H4 (cell line): ENCODE measurements around a stretch of chr11.

DNA sequence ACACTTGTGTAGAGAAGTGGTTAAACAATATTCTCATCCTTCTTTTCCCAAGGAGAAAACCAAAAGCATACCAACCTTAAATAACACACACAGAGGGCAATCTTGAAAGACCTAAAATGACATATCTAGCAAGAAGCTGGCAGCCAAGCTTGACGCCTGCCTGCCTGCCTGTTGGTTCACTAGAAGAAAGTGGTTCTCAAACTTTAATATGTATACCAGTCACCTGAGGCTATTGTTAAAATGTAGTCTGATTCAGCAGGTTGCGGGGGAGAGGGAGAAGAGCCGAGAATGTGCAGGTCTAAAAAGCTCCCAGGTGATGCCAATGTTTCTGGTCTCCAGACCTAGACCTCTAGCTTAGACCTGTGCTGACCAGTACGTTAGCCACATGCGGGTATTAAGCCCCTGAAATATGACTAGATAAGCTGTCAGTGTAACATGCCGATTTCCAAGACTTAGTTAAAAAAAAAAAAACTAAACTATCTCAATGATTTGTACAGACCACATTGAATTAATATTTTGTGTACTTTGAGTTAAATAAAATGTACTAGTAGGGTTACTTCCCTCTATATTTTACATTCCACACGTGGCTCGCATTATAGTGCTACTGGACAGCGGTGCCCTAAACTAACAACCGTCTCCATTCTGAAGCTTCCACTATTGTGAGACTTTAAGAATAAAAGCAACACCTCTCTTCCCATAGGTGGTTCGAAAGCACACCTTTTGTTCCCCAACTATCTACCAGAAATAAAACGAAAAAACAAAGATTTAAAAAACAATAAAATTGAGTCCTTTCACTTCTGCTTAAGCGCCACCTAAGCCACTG is 654 bp upstream of the TTC17 start:
- RAMPAGE, long total RNA = no peak

- RAMPAGE, long total RNA = no peak
Measured at GRCh38 chr11:43403424-43403860, 44.7 kb downstream of the TTC17 start.

GRCh38 chr11:43422376-43423578 is 64.1 kb downstream of the TTC17 start:
- RAMPAGE, long total RNA = no peak

- RAMPAGE, long total RNA = no peak
Measured at GRCh38 chr11:43462148-43462653, 103.5 kb downstream of the TTC17 start.

GRCh38 chr11:43546952-43547295 is 133.6 kb upstream of the HSD17B12 start:
- RAMPAGE, long total RNA = no peak

GRCh38 chr11:43770184-43770517 is 89.6 kb downstream of the HSD17B12 start:
- RAMPAGE, long total RNA = no peak

DNA sequence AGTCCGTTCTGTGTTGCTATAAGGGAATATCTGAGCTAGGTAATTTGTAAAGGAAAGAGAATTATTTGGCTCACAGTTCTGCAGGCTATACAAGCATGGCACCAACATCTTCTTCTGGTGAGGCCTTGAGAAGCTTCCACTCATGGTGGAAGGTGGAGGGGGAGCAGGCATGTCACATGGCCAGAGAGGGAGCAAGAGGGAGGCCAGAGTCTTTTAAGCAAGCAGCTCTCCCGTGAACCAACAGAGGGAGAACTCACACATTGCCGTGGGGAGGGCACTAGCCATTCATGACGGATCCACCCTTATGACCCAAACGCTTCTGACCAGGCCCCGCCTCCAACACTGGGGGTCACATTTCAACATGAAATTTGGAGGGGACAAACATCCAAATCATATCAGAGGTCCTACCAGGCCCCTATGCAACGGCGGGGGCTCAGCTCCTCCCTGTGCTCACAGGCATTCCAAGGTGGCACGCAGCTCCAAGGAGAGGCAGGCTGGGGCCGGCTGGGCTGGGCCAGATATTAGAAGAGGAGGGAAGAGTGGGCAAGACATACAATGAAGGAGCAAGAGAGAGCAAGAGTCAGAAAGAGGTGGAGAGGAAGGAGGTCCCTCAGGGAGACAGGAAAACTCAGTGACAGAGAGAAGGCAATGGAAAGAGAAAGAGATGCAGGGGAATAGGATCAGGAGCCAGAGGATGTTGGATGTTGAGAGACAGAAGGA is 4.7 kb downstream of the C11orf96 start:
- RAMPAGE, long total RNA = no peak

DNA sequence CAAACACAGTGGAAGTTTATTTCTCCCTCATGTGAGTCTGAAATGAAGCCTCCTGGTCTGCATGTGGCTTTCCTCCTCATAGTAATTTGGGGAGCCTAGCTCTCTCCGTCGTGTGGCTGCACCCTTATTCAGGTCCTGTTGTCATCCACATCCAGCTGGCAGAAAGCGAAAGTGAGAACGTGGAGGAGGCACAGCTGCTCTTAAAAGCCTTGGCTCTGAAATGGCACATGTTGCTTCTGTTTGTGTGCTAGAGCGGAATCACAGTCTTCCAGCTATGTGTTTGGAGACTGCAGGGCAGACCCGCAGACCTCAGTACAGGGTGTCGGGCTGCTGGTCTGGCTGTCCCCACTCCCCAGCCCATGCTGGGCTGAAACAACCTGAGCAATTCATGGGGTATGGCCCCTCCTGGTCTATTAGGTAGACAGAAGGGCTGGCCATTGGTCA is 50.4 kb downstream of the C11orf96 start:
- RAMPAGE, long total RNA = no peak

GRCh38 chr11:44188264-44188868 is 92.9 kb downstream of the EXT2 start:
- RAMPAGE, long total RNA = no peak

GRCh38 chr11:44245554-44246226 is 64.2 kb downstream of the ALX4 start:
- RAMPAGE, long total RNA = no peak

GRCh38 chr11:44301147-44301566 is 8.8 kb downstream of the ALX4 start:
- RAMPAGE, long total RNA = no peak

- RAMPAGE, long total RNA = no peak
Measured at GRCh38 chr11:44316843-44317311, 6.9 kb upstream of the ALX4 start.

GRCh38 chr11:44352113-44352510 is 42.2 kb upstream of the ALX4 start:
- RAMPAGE, long total RNA = no peak

- RAMPAGE, long total RNA = no peak
Measured at GRCh38 chr11:44559168-44559501, 6.3 kb upstream of the CD82 start.

DNA sequence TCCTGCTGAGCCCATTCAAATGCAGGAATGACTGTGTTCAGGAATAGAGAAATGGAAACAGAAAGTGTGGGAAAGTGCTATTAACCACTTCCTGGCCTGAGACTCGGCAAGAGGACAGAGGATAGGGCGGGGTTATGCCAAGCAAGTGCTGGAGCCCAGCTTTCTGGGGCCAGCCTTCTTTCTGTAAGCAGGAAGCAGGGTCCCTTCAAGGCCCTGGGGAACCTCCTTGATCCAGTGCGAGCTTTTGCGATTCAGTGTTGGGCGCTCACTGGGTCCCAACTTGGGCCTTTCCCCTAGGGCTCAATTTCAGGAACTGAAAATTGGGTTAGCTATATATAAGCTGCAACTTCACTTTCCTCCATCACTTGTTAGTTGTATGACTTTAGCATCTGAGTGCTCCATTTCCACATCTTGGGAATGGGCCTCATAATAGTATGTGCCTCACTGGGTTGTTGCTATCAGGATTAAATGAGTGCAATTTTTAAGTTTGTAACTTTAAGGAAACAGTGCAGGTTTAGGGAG is 5.9 kb upstream of the CD82 start:
- RAMPAGE, long total RNA = no peak

GRCh38 chr11:44570499-44571104 is 5.1 kb downstream of the CD82 start:
- RAMPAGE, long total RNA = no peak

GRCh38 chr11:44581350-44581907 is 16.0 kb downstream of the CD82 start:
- RAMPAGE, long total RNA = no peak

GRCh38 chr11:44615756-44616166 is 50.3 kb downstream of the CD82 start:
- RAMPAGE, long total RNA = no peak

- RAMPAGE, long total RNA = no peak
Measured at GRCh38 chr11:44623653-44624496, 58.4 kb downstream of the CD82 start.

DNA sequence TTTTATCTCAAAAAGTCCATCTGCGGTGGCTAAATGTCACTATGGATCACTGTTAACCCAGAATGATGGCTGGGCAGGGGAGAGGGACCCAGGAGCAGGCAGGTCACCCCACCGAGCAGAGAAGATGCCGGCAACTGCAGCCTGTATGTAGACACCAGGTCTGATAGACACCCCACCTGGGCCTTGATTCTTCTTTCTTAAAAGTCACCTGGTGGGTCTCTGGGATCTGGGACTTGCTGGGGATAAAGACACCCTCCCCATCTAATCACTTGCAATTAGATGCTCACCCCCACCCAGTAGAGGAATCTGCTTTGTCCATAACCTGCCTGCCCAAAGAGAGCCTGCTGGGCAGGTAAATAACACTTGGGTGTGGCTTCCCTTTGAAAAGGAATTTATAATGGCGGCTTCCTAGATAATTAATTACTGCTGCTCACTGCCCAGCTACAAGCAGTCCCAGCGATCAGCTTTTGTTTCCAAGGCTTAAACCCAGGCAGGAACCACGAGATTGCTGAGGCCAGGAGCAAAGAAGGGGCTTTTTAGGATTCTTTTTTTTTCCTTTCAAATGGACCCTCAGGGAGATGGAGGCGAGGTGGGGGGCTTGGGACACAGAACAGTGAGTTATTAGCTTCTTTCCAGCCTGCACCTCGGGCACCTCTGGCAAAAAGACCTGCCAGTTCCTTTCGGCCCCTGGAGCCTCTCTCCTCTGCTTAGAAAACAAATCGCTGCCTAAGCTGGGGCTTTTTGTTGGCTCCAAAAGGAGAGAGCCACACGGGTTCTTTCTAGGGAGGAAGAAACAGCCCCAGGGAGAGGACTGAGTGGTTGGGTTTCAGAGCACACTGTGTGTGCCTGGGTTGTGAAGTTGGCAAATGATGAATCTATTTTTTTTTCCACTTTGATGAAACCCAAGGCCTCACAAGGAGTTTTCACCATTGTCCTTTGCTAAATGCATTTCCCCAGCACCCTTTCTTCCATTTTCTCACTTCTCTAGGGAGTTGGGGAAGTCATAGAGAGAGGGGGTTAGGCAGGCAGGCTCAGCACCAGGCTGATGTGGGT is 107.2 kb downstream of the TSPAN18 start:
- RAMPAGE, long total RNA = no peak